ENCODE results near the gene ABCA13.

DNA sequence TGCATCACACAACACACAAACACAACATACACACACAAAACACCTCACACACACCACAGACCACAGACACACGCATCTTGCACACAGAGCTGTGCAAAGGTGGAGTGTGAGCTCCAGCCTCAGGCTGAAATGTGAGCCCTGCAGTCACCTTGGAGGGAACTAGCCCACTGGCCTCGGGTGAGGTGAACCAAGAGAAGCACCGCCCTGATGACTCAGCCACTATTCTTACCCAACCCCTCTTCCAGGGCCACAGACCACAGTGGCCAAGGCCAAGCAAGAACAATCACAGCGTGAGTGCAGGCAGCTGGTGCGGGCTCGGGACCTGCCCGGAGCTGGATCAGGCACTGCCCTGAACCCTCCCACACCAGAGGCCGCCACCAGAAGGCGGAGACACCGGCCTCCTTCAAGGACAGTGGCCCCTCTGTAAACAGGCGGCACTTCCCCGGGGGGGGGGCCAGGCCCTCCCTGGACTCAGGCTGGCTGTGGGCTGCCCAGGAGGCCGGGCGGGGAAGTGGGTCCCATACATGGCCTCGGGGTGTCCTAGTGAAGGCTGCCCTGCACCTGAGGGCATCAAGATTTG, 106.7 kb downstream of the TNS3 start:
- PRO-cap: bidirectional peak, plus-strand start at position 252 of the sequence, minus-strand start at position 123 of the sequence

GRCh38 chr7:47604451-47605391, 22.8 kb upstream of the TNS3 start:
- PRO-cap: no peak

DNA sequence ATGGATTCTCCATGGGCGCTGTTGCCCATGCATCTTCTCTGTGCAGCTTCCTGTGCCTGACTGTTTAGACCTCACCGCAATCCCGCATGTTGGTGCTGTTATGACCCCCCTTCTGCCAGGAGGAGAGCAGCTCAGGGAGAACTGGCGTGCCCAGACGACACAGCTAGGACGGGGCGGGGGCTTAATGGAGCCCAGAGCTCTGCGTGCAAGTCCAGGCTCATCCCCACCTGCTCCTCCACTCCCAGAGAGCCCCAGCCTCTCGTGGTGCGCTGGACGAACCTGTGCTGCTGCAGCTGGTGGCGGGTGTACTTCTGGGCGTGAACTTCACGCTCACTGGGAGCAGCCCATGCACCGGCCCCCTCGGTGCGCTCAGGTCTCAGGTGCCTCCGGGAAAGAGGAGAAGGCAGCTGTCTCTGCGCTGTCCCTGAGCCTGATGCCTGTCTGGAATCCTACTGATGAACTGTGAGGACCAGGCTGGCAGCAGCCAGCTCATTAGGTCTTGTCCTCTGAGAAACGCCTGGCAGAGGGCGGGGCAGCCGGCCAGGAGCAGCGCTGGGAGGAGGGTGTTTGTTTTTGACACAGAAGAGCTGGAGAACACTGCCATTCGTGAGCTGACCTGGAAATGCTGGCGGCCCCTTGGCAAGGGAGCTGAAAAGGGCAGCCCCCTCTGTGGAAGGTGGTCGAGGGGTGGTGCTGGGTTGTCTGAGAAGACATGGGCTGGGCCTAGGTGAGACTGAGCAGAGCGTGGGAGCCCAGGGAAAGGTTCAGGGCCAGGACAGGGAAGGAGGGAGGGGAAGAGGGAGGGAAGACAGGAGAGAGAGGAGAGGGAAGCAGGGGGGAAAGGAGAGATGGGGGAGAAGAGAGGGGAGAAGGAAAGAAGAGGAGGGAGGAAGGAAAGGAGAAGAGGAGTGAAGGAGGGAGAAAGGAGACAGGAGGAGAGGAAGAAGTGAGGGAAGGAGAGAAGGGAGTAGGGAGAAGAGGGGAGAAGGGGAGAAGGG, 53.3 kb upstream of the TNS3 start:
- PRO-cap: unidirectional peak, plus-strand start at position 576 of the sequence

DNA sequence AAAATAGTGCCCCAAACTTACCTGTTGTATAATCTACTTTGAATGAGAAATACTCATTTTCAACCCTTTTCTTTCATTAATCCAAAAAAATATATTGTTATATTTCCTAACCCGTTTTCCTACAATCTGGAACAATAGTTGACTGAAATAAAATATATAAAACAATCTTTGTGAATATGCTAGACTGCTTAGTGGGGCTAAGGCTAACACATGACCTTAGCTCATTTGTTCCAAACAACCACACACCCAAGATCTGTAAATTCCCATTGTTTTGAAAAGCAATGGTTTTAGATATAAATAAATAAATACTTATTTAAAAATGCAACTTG, 7.5 kb downstream of the HUS1 start:
- PRO-cap: no peak

GRCh38 chr7:48084768-48085494, 4.1 kb upstream of the UPP1 start:
- PRO-cap: unidirectional peak, plus-strand start at chr7:48085188

GRCh38 chr7:48088100-48088933, 748 bp upstream of the UPP1 start:
- PRO-cap: bidirectional peak, plus-strand start at chr7:48089265, minus-strand start at chr7:48088886

DNA sequence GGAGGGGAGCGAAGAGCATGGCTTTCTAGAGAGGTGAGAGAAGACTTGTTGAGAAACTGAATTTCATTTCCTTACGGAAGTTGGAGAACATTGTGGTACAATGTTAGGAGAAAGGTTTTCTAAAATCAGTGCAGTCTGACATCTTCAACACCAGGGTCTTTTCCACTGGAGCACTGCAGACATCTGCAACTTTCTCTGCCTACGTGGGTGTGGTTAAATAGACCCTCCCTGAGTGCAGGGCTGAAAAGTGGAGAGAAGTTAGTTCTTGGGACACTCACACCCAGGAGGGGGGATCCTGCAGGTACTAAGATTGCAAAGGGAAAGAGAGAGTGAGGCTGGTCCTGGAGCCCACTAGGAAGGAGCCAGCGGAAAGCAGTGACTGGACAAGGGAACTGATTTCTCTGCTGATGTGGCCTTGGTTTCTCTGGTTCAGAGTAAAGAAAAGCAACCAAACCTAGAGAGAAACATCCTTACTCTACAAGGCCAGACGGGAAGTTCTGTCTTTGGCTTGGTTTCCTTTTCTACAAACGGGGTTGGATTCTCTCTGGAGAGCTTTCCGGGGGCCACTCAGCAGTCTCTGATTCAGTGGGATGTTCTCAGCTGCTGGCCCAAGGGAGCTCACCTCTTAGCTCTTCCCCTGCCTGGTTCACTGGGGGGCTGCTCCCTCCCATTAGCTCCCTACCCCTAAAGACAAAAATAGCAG, 2.5 kb downstream of the UPP1 start:
- PRO-cap: no peak

GRCh38 chr7:48097340-48098722, 8.8 kb downstream of the UPP1 start:
- PRO-cap: no peak

GRCh38 chr7:48170980-48171643, at the start of gene ABCA13:
TSS of gene ABCA13 (plus strand) at chr7:48171458.
- PRO-cap: no peak

GRCh38 chr7:48201893-48202348, 30.7 kb downstream of the ABCA13 start:
- PRO-cap: no peak

DNA sequence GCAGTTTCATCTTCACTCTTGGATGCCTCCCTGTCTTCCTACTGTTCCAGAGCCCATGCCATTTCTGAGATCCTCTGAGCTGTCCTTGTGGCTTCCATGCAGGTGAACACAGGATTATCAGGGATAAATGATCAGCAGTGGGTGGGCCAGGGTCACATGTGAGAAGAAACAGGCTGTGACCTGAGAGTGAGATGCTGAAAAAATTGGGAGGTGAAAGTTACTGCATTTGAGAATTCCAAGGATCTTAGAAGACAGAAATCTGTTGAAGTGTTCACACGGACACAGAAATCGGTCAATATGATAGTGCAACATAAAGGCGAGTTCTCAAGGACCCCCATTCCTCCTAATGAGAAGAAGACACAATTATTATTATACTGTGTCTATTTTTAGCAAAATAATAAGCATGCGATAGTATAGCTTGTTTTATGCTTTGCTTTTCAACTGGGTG, 110.5 kb upstream of the CDC14C start:
- PRO-cap: no peak

DNA sequence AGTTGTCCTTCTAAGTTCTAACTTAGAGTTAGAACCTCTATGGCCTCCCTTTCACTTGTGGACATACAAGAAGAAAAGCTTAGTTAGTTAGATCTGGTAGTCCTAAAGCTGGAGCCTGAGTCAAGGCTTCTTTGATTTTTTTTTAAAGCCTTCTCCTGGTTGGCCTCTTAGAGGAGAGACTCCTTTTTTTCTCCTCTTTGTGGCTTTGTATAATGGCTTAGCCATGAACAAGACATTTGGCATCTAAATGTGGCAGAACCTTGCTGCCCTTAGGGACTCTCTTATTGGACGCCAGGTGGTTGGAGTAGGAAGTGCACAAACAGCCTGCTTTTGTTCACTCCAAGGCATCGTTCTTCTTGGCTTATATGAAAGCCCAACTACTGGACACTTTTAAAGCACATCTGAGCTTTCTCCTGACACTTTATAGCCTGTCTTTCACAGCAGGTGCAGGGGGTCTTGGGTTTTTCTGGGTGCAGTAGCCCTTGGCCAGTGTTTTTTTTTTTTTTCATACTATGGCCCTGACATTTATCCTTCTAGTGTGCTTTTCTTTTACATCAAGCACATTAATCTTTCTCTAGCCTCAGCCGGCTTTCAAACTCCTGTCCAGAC, 25.0 kb downstream of the ZPBP start:
- PRO-cap: no peak

DNA sequence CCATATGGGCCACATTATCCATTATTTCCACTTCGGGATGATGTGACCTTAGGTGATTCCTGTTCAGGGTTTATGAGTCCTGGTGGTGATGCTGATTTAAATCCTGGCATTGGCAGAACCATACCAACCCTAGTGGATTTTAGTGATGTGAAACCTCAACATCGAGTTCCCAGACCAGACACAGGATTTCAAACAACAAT, 561 bp downstream of the SPATA48 start:
- PRO-cap: no peak

- PRO-cap: no peak
These were observed 1.0 kb downstream of the IKZF1 start for GRCh38 chr7:50305373-50306118.

DNA sequence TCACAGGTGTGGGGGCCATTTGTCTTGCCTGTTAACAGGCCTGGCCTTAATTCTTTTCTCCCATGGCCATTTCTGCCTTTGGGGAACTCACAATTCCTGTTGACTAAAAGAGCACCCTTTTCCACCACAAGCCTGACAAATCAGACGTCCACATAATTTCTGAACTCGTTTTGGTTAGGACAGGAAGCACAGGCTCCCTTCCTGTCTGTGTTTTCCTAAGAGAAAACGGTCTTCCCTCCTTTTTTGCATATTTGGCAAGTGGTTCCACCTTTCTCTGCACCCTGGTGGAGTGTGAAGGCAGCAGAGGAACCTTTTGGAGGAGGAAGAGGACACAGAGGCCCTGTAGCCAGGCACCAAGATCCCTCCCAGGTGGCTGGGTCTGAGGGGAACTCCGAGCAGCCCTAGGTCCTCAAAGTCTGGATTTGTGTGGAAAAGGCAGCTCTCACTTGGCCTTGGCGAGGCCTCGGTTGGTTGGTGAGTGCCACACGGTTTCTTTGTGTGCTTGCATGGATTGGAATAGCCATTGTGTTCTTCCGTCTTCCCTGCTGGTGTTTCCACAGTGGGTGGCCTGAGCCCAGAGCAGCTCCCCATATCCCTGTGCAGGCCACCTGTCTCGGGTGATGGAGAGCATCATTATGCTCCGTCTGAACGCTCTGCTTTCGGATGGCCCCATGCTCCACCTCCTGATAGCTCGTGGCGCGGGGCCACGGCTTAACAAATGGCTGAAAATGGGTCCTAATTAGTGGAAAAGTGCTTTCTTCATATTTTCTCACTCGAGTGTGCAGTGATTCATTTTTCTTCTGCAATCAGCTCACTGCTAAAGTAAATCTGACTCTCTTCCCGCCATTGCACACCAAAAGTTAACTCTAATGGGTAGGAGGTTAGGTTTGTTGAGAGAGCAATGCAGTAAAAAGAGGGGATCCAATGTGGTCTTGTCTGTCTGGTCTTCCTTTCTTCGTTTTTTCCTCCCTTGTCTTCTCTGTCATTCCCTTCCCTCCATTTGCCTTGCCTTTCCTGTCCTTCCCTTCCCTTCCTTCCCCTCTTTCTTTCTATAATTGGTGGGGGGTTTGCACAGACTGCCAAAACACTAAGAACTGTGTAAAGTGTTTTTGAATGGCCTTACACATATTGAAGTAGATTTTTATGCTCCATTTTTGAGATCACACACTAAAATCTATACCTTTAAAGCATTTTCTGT, 4.3 kb downstream of the IKZF1 start:
- PRO-cap: no peak

GRCh38 chr7:50312621-50313347, 8.3 kb downstream of the IKZF1 start:
- PRO-cap: no peak

- PRO-cap: no peak
These were observed 10.6 kb downstream of the IKZF1 start for GRCh38 chr7:50314966-50315585.

GRCh38 chr7:50339834-50340772, 35.6 kb downstream of the IKZF1 start:
- PRO-cap: no peak

GRCh38 chr7:50560815-50561292, 4.4 kb downstream of the DDC start:
- PRO-cap: no peak

DNA sequence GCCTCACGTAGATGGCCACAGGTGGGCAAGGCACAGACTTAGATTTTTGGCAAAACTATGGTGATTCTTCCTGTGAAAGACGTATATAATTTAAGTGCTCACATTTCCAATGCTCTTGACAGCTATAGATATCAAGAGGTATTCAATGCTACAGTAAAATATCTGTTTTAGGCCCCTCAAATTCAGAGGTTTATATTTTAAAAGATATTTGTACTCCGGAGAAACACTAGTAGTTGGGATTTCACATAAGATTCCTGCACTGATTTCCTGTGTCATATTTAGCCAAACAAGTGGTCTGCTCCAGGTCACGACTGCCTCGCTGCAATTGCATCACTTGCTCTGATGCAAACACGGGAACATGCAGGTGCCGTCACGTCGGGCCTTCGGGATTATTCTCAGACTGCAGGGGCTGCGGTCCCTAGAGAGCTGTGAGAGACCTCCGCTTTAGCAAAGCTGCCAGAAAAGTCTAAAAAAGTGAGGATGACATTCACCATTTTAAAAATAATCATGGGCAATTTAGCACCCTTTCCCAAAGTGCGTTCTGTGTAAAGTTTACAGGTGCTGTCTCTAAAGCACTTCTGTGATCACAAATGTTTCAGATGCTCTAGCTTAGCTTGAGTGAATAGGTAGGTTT, 93.4 kb upstream of the DDC start:
- PRO-cap: no peak

All from Metastatic Lung Carcinoma in the Adrenal Gland (tissue), 1 donor.